Fibroblast of villous mesenchyme (primary cell): Measurements from ENCODE around the genes NOL11 and KPNA2.

DNA sequence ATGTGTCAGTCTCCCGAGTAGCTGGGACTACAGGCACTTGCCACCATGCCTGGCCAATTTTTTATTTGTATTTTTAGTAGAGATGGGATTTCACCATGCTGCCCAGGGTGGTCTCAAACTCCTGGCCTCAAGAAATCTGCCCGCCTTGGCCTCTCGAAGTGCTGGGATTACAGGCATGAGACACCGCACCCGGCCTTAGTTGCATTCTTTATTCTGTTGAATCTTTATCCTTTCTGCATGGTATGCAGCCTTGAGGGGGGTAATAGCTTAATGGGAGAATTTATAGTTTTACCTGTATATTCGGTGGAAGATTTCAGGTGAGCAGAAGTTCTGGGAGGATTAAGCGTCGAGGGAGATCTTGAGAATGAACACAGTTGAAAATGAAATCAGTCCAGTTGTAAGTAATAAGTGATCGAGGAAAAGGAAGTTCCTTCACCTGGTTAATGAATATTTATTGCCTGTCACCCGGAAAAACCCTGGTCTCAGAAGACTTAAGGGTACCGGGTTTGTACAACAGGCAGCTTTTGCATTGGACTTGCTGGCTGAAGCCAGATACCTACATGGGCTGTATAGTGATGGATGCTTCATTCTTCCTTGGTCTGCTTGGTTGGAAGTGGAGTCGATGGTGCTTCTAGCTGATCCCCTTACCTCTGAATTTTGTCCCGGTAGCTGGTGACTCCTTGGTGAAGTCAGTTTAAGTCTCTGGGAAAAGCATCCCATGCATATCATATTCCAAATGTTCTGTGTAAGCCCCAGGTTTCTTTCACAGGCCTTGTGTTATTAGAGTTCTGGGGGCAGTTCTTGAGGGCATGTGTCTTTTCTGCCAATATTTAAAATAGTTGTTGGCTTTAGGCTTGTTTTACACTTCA lies 72.7 kb downstream of the PRKCA start:
- CAGE, long polyA plus RNA, result no peak

DNA sequence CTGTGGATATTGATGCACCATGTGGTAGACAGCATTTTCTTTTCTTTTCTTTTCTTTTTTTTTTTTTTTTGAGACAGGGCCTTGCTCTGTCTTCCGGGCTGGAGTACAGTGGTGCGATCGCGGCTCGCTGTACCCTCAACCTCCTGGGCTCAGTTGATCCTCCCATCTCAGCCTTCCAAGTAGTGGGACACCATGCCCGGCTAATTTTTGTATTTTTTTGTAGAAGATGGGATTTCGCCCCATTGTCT lies 96.6 kb downstream of the PRKCA start:
- CAGE, long polyA plus RNA, result no peak

DNA sequence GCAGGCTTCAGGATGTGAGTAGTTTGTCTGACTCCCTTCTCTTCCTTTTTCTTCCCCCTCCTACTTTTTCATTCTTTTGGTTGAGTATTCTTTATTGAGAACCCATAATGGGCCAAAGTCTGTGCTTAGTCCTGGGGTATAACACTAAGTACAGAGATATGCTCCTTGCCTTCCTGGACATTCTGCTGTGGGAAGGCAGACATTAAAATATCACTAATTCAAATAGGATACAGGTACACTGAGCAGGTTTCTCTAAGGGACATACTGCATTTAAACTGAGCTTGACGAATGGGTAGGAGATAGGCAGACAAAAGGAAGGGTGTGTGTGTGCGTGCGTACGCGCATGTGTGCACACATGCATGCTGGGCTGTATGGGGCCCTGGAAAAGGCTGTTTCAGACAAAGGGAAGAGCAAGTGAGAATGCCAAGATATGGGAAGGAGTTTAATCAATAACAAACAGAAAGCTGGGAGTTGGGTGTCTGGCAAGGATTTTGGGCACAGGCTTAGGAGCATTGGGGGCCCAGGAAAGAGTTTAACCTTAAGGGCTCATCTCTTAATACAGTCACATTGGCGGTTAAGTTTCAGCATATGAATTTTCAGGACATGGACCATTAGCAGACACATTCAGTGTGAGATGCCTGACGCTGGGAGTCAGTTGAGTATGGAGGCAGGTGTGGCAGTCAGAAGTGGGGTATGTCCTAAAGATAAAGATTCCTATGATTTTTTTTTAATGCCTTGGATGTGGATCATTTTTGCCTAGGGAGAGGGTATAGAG lies 196.2 kb downstream of the PRKCA start:
- CAGE, long polyA plus RNA, result no peak

DNA sequence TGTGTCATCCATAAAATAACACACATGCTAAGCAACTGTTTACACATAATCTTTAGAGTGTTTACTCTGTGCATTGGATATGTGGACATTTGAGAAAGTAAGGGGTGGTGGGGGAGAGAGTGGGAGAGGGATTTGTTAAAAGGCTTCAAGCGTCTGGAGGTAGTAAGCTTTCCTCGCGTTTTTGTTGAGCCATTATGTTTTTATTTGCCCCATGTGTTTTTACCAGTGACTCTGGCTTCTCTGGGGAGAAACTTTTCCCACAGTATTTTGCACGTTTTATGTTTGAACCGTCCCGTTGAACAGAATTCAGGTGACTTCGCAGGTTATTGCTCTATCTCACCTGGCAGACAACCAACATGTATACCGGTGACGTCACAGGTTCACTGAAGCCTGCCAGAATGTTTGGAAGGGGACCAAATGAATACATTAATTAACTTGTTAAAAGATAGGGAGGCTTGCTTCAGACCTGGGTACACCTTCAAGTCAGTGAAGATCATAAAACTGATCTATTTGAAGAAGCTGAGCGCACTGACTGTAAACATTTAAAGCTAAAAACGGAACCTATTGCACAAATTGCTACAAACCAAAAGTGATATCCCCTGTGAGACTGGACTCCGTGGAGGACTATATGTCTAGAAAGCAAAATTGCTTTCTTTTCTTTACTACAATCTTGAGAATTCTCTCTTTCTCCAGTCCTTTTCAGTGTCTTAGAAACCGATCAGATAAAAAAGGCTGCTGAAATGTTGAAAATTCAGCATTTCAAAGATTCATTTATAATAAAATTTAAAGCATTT lies 200.8 kb downstream of the PRKCA start:
- CAGE, long polyA plus RNA, result no peak

- CAGE, long polyA plus RNA, result no peak
Observed at GRCh38 chr17:66509469-66510556, 207.4 kb downstream of the PRKCA start.

- CAGE, long polyA plus RNA, result no peak
Observed at GRCh38 chr17:66691356-66692264, 143.3 kb upstream of the CACNG5 start.

DNA sequence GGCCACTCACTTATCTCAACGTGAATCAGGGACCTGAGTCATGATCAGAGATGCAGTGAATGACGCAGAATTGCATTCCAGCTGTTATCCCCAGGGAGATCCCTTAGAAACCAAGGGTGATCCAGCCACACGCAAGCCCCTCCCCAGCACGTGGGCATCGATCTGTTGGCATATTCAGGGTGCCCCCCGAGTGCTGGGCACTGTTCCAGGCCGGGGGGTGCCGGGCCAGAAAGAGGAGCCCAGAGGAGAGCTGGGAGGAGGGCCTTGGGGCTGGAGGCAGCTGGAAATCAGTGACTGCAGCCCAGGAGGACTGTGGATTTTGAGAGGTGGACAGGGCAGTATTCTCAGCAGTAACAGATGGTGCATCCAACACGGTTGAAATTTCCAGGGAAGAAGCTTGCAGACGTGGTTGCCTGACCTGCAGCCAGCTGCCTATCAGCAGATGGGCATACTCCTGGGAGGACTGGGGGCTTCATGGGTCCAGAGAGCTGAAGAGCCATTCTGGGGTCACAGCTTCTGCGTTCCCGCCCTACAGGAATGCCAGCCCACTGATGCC lies 87.1 kb upstream of the CACNG5 start:
- CAGE, long polyA plus RNA, result no peak

DNA sequence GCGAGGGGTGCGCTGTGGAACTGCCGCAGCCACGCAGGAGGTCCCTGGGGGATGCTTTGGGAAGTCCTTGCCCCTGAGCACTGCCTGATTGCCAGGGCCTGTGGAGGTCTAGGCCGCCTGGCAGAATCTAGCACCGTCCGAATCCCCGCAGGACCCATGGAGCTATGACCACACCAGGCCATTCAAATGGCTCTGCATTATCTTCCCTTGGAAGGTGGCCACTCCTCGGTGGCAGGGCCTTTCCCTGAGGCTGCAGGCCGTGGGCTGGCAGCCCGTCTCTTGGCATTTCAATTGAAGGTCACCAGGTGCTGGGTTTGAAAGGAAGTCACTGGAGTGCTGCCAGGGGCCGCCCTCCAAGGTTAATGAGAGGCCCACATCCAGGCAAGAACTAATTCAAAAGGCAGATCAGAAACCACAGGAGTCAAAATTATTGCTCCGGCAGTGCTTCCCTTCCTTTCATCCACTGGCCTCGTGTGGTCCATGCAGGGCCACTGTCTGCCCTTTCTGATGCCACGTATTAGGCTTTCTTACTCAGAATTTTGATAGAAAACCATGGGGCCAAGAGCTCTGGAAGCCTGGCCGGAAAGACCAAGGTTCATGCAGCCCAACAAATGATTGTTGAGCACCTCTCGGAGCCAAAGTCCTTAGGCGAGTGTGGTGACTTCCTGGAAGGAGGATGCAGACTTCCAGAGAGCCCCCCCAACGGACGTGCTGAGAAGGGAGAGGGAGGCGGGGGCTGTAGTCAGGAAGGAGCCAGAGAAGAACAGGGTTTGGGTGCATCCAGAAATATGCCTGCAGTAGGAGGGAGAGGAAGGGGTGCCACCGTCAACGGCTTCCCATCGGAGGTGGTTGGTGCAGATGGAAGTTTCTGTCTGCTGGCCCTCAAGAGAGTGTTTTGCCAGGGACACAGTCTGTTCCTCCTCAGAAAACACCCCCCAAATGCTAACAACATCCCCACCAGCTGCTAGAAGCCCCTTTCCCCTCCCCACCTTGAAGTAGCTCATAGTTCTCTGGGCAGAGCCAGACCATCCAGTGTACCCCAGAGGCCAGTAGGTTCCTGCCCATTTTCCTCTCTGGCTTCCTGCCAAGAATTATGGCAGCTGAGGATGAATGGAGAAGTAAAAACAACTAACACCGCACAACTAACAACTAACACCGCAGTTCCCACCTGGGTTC lies 27.4 kb upstream of the CACNG5 start:
- CAGE, long polyA plus RNA, result no peak

DNA sequence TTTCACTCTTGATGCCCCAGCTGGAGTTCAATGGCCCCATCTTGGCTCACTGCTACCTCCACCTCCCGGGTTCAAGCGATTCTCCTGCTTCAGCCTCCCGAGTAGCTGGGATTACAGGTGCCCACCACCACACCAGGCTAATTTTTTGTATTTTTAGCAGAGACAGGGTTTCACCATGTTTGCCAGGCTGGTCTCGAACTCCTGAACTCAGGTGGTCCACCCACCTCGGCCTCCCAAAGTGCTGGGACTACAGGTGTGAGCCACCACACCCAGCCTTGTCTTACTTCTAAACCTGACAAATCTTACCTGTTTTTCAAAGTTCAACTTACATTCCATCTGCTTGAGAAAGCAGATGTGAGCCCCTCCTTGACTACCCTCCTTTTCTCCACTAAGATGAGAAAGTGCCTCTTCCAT lies 73.1 kb downstream of the HELZ start:
- CAGE, long polyA plus RNA, result no peak

DNA sequence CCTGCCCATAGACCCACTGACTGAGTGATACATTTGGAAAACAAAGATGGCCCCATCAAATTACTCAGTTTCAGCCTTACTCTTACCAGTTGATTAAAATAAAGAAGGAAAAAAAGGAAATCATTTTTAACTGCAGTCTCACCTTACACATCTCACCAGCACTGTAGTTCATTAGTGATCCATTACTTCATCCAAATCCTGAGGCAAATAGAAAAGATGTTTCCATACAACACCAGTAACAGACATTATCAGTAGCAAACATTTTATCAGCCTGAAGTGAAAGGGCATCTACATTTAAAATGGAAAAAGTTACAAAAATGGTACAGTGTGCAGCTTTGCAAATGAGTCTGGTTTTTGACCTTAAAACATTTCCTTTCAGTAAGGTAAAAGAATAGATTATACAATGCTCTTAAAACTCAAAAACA lies 1.3 kb downstream of the HELZ start:
- CAGE, long polyA plus RNA, result no peak

DNA sequence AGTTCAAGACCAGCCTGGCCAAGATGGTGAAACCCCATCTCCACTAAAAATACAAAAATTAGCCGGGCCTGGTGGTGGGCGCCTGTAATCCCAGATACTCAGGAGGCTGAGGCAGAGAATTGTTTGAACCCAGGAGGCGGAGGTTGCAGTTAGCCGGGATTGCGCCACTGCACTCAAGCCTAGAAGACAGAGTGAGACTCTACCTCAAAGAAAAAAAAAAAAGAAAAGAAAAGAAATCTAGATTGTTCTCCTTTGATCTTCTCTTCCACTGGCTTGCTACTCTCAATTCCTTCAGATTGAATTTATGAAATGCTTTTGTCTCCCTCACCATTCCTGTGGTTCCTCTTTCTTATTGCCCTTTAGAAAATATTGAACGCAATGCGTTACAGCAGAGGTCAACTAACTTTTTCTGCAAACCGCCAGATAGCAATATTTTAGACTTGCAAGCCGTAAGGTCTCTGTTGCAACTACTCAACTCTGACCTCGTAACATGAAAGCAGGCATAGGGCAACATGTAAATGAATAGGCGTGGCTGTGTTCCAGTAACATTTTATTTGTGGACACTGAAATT lies 24.6 kb downstream of the PITPNC1 start:
- CAGE, long polyA plus RNA, result no peak

GRCh38 chr17:67432909-67433722 lies 56.0 kb downstream of the PITPNC1 start:
- CAGE, long polyA plus RNA, result no peak

GRCh38 chr17:67532263-67533028 lies 155.4 kb downstream of the PITPNC1 start:
- CAGE, long polyA plus RNA, result no peak

DNA sequence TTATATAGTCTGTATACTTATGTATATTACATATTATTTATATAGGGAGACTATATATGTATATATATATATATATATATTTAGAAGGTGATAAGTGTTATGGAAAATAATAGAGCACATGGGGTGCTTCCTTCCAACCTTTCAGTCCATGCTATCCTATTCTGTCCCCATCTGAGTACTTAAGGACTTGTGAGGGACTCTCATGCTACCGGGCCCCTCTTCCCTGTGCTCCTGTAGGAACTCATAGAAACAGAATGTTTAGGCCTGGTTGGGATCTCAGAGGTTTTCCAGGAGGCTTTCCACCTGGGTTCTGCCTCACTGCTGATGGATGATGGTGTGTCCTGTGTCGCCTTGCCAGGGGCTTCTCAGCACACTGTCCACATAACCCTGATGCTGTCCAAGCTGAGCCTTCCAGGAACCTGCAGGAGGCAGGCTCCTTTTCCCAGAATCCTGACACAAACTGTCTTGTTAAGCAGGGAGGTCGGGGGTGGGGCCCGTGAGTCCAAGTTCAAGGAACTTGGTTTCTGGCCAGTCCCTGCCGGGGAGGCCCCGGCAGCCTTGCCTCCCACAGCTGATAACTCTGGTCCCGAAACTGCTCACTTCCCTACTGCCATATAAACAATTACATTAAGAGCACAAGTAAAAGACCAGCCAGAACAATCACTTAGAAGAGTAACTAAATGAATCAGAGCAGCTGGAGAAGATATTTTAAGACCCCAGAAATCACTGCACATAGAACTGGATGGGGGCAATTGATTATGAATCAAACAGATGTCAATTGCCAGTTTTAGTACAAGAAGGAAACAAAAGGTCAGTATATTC lies 169.4 kb downstream of the PITPNC1 start:
- CAGE, long polyA plus RNA, result no peak

DNA sequence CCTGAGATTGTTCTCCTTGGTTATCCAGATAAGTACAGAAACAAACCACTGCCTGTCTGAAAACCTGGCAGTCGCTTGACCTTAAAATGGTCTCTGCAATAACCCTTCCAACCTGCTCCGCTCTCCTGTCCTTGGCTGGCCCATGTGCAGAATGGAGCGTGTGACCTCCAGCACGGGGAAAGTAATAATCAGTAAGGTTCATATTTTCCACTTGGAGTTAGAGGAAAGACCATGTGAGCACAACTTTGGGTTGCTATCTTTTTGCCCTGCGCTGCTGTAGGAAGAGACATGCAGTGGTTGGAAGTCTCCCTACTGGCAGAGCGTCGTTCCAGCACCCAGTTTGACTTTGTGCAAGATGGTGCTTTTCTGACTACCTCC lies 110.9 kb upstream of the NOL11 start:
- CAGE, long polyA plus RNA, result no peak

GRCh38 chr17:67633571-67634027 lies 84.1 kb upstream of the NOL11 start:
- CAGE, long polyA plus RNA, result no peak

DNA sequence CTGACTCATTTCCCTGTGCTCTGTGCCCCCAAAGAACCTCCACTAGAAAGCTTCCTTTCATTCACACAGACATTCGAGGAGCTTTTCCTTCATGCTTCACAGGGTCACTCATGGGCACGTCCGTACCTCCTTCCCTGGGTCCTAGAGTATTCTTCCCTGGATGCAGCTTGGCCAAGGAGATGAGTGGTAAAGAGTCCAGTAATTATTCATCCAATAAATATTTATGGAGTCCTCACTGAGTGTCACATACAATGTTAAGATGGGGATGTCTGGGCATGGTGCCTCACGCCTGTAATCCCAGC lies 83.8 kb upstream of the NOL11 start:
- CAGE, long polyA plus RNA, result no peak

- CAGE, long polyA plus RNA, result start-site peak on the plus strand at chr17:67717912-67717948, 1,627 and 1,361 reads in 2 replicates
Observed at GRCh38 chr17:67717553-67718074, at the start of gene NOL11. Gene NOL11 (plus strand): TSS chr17:67717936.

DNA sequence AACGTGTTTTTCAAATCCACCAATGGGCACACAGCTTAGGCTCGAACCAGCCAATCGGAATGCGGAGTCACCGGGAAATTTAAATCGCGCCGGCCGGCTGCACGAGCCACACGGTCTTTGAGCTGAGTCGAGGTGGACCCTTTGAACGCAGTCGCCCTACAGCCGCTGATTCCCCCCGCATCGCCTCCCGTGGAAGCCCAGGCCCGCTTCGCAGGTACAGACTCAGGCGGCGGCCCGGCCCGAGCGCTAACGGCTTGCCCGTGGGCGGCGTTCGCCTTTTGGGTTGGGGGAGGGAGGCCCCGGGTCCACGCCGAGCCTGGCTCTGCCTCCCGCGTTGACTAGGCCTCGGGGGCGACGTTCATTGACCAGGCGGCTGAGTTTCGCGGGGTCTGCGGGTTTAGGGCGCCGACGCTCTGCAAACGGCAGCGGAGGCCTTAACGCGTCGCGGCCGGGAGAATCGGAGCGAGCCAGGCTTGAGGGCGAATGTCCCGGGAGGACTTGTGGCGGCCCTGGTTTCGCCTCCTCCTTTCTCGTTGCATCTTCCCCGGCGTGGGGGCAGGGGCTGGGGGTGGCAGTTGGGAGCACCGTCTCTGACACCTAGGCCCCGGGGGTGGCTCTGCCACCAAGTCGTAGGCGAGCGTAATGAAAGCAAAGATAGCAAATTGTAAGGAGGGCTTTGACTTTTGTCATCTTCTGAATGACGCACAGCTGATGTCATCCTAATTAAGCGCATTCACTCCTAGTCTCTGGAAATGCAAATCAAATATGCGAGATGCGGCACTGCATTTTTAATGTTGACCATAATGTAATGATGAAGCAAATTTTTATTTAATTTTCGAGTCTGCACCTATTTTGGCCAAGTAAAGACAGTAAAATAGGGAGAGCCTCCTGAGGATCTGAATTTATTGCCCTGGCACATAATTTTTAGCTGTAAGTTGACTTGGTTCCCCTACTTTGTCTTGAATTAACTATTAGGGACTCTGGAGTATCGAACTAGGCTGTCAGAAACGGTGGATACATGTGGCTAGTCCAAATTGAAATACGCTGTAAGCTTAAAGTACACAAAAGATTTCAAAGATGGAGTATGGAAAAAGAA lies at the start of gene KPNA2:
TSS of gene KPNA2 (plus strand) at position 109 of the 1,096 bp plus-strand sequence.
- CAGE, long polyA plus RNA, result start-site peak on the plus strand centred at position 110 of the sequence, 7 bp wide, 333 and 216 reads in 2 replicates

DNA sequence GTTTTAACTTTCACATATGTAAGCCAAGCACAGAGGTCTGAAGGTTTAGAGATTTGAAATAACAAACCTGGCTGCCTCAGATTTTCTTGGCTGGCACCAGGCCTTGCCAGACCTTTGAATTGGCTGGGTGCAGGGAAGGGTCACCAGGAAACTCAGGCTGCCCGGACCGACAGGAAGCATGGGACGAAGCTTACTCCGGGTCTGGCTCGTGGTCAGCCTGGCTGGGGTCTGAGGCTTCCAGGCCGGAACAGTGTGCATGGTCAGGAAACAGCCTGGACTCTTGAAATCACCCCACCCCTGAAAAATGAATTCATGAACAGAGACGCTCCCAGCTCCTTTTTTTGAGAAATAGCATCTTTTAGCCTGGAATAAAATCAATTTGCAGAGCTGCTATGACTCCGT lies 35.1 kb downstream of the KPNA2 start:
- CAGE, long polyA plus RNA, result no peak